Parietal lobe (tissue), 2 donors: Measurements from ENCODE around the genes LILRB3 and LENG9.

DNA sequence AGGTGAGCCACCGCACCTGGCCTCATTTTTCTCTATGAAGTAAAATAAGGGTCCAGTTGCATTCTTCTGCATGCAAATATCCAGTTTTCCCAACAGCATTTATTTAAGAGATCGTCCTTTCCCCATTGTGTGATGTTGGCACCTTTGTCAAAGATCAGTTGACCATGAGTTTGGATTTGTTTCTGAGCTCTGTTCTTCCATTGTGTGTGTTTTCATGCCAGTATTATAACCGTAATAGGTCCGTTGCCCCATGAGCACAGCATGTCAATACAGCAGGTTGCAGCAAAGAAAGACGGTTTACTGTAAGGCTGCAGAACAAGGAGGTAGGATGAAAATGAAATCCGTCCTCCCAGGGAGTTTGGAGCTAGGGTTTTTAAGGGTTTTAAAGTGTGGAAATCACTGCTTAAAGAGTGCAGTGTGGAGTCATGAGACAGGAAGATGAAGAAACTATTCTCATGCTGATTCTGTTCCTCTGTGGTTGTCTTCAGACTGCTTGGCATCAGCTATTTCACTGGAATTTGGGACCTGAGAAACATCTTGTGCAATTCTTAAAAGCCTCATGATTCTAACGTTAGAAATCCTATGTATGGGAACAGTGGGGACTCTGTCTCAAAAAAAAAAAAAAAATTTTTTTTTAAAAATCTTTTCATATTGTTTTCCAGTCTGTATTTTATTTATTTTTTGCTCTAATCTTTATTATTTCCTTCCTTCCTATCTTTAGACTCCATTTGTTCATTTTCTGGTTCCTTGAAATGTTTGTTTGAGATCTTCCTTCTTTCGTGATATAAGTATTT is 11.3 kb downstream of the ZNF331 start:
- RAMPAGE, long total RNA: no peak

DNA sequence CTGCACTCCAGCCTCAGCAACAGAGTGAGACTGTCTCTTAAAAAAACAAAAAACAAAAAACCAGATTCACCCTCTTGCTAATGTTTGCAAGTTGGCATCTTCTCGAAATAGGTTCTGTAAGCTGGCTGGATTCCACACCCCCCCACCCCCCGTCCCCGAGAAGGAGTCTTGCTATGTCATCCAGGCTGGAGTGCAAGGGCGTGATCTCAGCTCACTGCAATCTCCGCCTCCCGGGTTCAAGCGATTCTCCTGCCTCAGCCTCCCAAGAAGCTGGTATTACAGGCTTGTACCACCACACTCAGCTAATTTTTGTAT is 25.0 kb downstream of the ZNF331 start:
- RAMPAGE, long total RNA: no peak

- RAMPAGE, long total RNA: no peak
Measured at GRCh38 chr19:53566479-53566958, 28.6 kb downstream of the ZNF331 start.

DNA sequence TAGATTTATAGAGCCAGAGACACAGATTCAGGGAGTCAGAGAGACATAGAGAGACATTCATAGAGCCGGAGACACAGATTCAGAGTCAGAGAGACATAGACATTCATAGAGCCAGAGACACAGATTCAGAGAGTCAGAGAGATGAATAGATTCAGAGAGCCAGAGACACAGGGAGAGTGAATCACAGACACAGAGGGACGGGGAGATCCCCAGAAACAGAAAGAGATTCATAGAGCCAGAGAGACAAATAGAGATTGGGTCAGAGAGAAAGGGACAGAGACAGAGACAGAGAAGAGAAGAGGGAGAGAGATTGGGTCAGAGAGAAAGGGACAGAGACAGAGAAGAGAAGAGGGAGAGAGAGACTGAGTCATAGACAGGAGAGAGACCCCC is 1.3 kb upstream of the PRKCG start:
- RAMPAGE, long total RNA: no peak

- RAMPAGE, long total RNA: no peak
Measured at GRCh38 chr19:53961784-53962581, 754 bp upstream of the CACNG8 start.

DNA sequence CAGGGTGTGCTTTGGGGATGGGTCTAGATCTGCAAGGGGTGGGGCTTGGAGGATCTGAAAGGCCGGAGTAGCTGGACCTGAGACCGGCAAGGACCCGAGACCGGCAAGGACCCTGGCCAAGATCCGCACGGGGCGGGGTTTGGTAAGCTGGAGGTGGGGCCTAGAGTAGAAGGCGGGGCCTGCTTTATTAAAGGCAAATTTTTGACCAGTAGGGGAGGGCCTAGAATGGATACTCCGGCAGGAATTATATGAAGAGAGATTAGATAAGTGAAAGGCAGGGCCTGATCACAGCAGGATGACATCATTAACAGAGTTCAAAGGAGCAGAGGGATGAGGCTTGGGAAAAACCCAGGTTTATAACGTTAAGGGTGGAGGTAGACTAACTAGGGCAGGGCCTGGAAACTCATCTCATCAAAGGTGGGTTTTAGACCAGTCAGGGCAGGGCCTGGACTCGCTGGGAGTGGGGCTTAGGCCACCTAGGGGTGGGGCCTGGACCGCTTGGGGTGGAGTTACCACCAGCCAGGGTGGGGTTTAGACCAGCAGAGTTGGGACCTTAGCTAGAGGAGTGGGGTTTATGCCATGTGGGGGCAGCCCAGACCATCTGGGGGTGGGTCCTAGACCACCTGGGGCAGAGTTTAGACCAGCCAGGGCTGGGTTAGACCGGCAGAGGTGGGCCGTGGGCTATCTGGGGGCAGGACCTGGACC is 10.4 kb upstream of the CACNG6 start:
- RAMPAGE, long total RNA: no peak

DNA sequence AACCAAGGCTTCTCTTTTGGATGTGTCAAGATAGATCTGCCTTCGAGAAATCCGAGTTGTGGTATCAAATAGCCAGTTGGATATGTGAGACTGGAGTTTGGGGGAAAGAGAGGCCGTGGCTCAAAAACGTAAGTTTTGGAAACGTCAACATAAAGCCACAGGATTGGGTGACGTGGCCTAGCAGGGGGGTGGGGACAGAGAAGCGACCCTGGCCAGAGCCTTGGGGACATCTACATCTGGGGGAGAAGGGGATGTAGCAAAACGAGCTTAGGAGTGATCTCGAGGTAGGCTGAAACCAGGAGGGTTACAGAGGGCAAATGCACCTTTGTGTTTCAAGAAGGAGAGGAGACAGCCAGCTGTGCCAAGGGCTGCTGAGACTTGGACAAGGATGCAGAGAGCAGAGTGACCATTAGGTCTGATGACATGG is 3.7 kb upstream of the CACNG6 start:
- RAMPAGE, long total RNA: no peak

GRCh38 chr19:54035828-54036254 is 27.9 kb downstream of the VSTM1 start:
- RAMPAGE, long total RNA: no peak

DNA sequence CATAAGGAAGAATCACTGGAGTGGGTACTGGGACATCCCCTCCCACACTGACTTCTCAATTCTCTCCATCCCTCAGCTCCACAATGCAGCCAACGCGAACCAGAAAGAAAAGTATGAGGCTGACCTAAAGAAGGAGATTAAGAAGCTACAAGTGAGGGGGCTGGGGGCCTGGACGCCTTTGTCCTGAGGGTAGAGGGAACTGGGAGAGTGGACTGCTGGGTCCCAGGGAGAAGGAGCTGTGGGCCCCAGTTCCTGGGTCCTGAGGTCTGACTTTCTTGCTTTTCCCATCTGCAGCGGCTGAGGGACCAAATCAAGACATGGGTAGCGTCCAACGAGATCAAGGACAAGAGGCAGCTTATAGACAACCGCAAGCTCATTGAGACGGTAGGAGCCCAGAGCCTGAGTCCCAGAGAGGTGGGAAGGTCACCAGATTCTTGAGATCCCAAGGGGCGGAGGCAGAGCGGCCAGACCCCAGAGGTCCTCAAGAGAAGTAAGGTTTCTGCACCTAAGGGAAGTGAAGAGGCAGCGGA is 5.9 kb downstream of the CNOT3 start:
- RAMPAGE, long total RNA: no peak

DNA sequence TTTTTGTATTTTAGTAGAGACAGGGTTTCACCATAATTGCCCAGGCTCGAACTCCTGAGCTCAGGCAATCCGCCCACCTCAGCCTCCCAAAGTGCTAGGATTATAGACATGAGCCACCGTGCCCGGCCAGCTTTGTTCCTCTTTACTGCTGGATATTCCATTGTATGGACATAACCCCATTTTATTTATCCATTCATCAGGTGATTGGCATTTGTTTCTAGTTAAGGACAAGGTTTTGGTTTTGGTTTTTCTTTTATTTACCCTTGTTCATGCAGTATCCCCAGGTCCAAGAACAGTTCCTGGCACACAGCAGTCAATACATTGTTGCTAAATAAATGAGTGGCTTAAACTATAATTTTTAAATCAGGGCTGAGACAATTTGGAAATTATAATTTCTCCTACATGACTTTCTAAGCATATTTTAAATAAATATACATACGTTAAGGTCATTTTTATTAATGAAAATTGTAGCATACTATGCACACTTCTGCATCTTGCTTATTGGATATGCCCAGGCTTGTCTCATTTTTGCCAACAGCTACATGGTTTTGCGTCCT is 4.0 kb upstream of the RPS9 start:
- RAMPAGE, long total RNA: no peak

GRCh38 chr19:54209599-54210587 is 9.2 kb downstream of the RPS9 start:
- RAMPAGE, long total RNA: no peak

DNA sequence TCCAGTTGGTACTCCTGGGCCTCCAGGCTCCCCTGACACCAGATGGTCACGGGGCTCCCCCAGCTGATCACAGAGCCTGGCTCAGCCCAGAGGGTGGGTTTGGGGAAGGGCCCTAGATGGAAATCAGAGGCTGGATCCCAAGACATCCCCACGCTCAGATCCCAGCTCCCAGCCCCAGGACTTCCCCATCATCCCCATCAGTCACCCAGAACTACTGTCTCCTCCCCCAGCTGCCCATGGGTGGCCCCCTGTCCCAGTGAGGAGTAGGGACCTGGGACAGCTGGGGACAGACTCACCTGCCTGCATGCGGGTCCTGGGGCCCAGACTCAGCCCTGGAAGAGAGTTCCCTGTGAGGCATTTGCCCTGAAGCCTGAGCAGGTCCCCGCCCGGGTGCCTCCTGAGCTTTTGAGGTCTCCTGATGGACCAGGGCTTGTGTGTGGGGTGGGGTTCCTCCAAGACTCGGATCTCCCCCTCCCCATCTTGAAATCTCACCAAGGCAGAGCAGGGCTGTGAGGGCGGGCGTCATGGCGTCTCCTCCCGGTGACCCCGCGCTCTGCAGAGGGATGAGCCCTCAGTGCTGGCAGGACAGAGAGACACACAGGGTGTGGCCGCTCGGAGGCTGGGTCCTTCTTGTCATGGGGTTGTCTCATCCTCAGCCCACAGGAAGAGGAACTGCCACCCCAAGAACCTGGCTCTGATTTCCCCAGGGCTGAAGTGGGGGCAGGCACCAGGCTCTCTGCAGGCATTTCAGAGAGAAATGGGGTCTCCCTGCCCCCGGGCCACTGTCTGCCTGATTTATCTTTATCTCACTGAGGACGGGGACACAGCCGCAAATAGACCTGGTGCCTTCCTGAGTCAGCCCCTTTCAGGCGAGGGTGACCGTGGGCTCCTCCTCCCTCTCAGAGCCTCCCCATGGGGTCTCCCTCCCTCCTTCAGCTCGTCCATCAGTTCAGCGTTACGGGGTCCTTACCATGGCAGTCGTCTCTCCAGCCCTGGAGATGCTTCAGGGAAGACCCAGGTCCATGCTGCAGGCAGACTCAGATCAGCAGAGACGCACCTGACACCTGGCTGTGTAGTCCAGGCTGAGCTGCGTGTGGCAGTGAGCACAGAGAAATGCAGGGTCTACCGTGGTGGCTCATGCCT is at the start of gene LILRB3:
LILRB3 (minus strand) TSS at position 557 of the 1,143 bp plus-strand sequence.
- RAMPAGE, long total RNA: no peak

- RAMPAGE, long total RNA: no peak
Measured at GRCh38 chr19:54282642-54283317, 1.9 kb upstream of the LILRB2 start.

DNA sequence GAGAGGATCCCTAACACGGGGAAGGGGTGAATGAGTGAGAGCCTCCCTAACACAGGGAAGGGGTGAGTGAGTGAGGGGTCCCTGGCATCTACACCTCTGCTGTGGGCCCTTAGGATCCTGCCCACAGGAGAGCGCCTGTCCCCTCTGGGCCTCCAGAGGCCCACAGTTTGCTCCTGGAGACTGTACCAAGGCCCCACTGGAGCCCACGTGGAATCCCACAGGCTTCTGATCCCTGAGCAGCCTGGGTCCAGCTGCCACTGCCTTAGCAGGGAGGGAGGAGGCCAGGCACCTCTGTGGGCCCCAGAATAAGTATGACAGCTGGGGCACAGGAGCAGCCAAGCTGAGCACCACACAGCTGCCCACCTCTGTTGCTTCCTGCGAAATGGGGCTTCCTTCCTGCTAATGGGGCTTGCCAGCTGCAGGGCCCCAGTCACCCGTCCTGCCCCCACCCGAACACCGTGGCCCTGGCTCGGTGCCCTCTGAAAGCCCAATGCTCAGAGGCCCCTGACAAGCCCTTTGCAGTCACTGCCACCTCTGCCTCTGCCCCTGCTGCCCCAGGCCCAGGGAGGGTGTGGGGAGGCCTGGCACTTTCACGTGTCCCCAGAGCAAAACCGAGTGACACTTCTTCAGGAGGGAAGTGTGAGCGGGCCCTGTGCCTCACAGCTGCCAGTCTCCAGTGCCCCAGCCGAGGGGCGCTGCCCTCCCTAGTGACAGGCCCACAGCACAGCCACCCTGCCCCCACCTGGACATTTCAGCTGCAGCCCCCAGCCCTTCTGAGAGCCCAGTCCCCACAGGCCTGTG is 4.5 kb upstream of the LILRB2 start:
- RAMPAGE, long total RNA: no peak

- RAMPAGE, long total RNA: no peak
Measured at GRCh38 chr19:54355981-54356660, 8.6 kb downstream of the LAIR1 start.

- RAMPAGE, long total RNA: no peak
Measured at GRCh38 chr19:54419684-54420804, 4.8 kb downstream of the TTYH1 start.

DNA sequence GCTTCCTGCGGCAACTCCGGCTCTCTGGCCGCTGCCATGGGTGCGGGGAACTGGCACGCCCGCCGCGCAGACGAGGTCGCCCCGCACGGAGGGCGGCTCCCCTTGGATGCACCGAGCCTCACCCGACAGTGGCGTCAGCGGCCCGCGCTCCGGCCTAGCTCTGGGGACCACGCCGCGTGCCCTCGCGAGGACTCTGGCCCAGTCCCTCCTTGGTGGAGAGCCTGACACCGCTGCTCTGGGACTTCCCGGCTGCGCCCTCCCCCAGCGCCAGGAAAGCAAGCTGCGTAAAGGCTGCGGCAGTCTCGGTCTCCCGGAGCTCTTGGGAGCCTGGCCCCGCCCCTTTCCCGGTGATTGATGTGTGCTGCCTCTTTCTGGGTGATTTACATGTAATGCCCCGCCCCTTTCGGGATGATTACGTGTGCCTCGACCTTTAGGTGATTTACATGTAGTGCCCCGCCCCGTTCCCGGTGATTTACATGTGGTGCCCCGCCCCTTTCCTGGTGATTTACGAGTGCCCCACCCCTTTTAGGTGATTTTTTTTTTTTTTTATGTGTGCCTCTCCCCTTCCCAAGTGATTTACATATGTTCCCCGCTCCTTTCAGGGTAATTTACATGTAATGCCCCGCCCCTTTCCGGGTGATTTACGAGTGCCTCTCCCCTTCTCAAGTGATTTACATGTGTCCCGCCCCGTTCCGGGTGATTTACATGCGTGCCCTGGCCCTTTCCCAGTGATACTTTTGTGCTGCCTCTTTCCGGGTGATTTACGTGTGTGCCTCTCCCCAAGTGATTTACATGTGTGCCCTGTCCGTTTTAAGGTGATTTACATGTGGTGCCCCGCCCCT is at the start of gene LENG9:
LENG9 (minus strand) TSS at position 290 of the 842 bp plus-strand sequence.
- RAMPAGE, long total RNA: no peak

- RAMPAGE, long total RNA: no peak
Measured at GRCh38 chr19:54471426-54471825, 1.7 kb downstream of the CDC42EP5 start.

DNA sequence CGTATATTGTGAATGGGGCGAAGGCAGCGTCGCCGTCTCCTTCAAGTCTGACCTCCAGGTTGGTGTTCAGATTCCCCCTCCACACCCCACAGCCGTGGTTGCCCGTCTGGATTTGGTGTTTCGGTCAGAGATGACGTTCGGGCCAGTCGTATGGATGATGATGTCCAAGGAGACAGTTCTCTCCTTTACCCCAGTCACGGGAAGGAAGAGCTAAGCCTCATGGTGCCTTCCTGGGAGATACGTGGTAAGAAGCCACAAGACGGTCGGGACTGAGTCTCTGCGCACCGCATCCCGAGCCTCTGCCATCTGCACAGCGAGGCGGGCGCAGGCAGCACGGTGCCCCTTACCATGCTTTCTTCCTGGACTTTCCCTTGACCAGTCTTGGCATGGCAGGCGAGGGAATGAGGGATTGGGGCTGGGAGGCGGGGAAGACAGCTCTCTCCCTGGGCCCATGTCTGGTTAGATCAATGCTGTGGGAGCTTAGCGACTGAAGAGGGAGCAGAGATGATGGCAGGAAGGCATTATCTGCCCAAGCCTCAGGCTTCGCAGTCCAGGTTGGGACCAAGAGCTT is 10.1 kb upstream of the LAIR2 start:
- RAMPAGE, long total RNA: no peak

- RAMPAGE, long total RNA: no peak
Measured at GRCh38 chr19:54551889-54552350, 21.7 kb upstream of the LILRA2 start.